ENCODE results near the genes SRGAP2 and PIGR.

DNA sequence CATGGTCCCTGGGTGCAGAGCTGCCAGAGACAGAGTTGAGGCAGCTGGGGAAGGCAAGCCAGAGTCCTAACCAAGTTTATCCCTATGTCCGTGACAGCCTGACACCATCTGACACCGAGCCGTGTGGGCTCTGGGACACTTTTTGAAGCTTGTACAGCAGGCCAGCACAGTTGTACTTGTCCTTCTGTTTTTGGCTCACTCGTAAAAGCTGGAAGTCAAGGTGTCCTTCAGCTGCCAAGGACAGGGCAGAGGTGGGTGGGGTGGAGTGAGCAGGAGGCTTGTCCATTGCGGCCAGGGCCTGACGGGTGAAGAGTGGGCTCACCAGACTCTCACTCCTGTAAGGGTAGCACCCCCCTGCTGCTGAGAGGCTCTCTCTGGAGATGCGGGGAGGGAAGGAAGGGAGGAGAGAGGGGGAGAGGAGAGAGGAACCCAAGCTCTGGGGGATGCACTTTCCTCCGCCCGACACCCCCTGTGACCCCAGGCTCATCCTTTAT is 28.4 kb downstream of the SLC26A9 start:
- PRO-cap, result no peak

GRCh38 chr1:205918723-205919414 is 24.4 kb downstream of the SLC26A9 start:
- PRO-cap, result no peak

DNA sequence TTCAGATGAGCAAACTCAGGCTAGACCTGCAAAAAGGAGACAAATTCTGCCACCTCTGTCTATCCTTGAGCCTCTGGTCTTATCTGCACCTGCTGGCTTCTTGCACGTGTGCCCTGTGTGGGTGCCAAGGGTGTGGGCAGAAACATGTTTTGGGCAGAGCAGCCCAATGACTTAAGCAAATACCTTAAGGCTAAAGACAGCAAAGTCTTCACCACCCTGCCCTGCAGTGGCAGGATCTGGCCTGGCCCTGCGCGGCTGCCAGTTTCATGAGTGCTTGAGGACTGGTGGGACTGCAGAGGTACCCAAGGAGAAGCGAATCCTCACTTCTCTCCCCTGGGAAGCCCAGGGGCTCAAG is 3.7 kb upstream of the SLC26A9 start:
- PRO-cap, result no peak

DNA sequence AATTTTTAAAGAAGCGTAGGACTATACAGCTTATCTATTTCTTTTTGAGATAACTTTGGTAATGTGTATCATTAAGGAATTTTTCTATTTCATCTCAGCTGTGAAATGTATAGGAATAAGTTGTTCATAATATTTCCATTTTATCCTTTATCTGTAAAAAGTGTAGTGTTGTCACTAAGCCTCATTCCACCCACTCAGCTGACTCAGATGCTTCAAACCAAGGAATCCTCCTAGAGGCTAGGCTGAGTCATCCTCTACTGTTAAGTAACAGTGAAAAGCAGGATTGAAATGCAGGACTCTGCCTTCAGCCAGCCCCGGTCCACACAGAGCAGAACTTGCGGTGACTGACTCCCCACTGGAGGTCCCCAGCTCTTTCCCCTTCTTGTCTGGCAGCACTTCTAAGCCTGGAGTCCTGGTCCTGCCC is 1.9 kb downstream of the RAB7B start:
- PRO-cap, result no peak

DNA sequence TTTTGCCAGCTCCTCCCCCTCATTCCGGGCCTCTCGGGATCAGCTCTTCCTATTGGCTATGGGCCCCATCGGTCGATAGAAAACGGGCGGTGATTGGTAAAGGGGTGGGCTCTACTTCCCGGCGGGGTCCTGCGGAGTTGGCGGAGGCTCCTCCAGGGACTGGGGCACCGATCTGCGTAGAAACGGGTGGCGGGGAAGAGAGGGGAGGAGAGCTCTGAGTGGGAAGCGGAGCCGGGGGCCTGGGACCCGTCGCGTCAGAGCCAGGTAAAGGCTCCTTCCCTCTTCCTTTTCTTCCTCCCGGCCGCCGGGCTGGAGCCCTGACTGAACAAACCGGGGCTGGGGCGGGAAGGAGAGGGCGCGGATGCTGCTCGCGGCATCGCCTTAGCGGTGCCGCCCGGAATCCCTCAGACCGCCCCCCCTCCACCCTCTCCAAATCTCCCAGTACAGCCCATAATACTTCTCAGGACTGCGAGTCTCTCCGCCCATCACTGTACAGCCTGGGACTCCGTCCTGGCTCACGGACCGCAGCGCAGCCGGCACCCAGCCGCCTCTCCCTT is at the start of gene SRGAP2:
Gene SRGAP2, plus strand, starts transcription at position 155 of the 557 bp plus-strand sequence.
- PRO-cap, result unidirectional peak, plus-strand start at position 165 of the sequence

DNA sequence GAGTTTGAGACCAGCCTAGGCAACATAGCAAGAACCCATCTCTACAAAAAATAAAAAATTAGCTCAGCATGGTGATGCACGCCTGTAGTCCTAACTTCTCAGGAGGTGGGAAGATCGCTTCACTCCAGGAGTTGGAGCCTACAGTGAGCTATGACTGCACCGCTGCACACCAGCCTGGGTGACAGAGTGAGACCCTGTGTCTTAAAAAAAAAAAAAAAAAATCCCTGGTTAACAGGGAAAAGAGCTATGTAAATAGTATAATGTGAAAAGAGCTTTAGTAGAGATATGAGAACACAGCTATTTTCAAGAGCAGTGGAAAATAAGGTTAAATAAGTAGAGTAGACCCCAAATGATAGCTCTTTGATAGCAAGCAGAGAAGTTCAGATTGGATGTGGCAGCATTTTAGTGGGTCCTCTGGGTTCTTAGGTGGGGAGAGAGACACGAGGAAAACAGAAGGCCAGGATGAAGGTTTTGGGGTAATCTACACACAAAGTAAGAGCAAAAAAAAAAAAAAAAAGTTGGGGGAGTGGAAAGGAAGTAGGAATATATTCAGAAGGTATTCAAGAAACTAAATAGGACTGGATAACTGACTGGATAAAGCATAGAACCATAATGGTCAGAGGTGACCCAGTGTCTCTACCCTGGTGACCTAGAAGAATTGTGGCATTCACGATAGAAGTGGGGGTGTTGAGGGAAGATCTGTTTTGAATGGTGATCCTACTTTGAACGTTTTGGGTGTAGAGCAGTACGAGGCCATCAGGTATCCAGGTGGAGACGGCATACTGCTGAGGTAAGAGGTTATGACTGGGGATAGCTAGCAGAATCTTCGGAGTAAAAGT is 105.8 kb downstream of the SRGAP2 start:
- PRO-cap, result no peak

DNA sequence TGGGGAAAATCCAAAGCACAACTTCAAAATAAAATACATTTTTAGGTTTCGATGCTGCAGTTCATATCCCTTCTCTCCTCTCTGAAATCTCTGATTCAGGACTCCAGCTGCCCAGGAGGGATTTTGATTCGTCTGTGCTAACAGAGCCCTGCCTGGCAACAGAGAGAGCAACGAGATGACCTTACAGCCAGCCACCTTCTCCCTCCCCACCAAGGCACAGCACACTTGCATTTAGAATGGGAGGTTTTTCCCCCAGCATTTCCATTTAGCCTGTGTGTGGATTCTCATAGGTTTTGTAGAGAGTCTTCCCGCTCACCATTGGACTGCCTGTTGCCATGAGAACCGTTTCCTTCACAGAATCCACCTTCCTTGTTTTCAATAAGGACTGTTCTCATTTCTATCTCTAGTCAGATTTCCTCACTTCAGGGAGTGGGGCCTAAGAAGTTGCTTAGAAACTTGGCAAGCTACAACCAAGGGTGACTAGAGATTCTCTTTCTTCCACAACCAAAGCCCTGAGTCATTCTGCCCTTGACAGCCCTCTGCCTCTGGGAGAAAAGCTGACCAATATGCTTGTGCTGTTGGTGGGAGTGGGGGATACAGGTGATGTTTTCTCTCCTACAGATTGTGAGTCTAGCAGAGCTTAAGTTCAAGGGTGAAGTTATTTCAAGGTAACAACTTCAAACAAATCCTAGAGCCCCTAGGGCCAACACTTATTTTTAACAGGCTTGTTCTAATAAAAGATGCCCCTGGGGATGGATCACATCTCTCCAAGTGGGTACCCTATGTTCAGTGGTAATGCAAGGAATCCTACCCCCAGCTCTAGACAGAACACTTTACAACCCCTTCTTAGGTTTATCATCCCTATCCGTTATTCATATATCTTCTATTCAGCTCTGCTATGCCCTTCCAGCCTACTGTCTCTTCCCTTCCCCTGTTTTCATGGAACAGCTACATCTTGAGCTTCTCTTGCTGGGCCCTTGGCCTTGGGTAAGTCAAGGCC is 5.6 kb upstream of the IKBKE start:
- PRO-cap, result no peak

- PRO-cap, result no peak
Measured at GRCh38 chr1:206574997-206575924, 37.0 kb downstream of the EIF2D start.

GRCh38 chr1:206665501-206665929 is 19.2 kb upstream of the MAPKAPK2 start:
- PRO-cap, result no peak

GRCh38 chr1:206685173-206686123 is 743 bp downstream of the MAPKAPK2 start:
- PRO-cap, result bidirectional peak, plus-strand start at chr1:206685625, minus-strand start at chr1:206685614; bidirectional peak, plus-strand start at chr1:206686046, minus-strand start at chr1:206685921

GRCh38 chr1:206734713-206735712 is 35.6 kb upstream of the IL19 start:
- PRO-cap, result no peak

DNA sequence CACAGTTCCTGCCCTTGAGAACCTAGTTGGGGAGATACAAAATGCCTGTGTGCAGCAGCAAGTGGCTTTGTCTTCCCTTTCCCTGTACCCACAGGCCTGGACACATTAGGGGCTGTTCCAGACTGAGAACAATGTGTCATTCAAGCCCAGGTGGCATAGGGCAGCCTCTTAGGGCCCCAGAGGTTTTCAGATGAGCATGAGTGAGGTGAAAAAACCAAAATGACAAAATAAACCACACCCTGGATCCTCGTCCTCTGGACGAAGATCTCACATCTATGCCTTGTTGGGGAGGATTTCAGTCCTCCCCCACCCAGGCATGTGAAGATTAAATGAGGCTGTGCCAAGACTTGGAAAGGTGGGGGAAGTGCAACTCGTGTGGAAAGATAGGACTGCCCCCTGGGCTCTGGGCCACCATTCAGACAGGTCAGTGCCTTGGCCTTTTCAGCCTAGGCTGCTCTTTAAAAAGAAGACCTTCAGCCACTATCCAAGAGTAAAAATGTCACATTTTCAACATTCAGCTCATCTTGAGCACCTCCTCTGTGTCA is 32.8 kb upstream of the IL19 start:
- PRO-cap, result no peak

- PRO-cap, result no peak
Measured at GRCh38 chr1:206890479-206891129, 6.6 kb upstream of the IL24 start.

GRCh38 chr1:206929965-206930827 is 8.5 kb upstream of the FCMR start:
- PRO-cap, result no peak

GRCh38 chr1:206946036-206946755 is at the start of gene PIGR:
TSS of gene PIGR (minus strand) at chr1:206946466.
- PRO-cap, result no peak

DNA sequence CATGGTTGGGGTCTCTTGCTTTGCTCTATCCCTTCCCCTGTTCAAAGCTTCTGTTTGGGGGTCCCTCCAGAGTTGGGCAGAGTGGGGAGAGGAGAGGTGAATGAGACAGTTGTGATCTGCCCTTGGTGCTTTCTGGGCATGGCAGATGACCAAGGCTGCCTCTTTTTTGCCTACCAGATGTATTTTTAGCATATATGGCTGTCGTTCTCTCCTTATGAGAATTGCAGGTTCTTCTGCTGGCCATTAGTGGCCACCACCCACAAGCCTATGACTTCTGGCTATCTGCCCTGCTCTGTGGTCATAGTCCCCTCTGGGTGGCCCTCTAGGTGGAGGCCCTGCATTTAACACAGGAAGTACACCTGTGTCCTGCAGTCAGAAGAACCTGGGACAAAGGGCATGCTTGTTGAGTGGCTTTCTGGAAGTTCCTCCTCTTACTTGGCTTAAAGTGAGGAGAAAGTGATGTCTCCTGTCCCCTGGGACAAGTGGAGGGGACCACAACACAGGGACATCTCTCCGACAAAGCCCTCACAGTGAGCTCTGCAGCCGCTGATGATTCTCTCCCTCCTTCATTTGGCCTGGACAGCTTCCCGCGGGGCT is 6.5 kb downstream of the FCAMR start:
- PRO-cap, result no peak

DNA sequence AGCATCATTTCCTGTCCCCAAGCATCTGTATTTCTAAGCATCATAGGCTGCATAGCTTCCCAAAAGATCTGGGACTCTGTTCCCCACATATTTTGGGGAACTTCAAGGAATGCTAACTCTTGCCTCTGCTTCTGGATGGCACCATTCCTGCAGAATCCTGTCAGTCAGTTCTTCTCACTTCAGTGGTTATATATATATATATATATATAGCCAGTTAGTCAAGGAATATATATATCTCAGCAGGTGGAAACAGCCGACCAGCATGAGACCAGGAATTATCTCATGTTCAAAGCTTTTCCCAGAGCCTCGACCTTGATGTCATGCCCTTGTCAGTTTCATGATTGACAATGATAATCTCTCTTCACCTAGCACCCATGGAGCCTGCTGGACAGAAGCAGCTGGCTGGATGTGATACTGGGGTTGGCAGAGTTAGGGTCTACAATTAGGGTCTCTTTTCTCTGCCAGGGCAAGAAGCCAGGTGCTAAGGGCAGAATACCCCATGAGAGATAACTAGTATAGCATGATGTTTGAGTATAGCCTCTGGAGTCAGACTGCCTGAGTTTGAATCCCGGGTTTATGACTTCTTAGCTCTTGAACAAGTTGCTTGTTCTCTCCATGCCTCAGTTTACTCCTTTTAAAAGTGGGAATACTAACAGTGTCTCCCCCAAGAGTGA is 2.5 kb downstream of the PFKFB2 start:
- PRO-cap, result no peak

- PRO-cap, result no peak
Measured at GRCh38 chr1:207062289-207062823, 9.3 kb downstream of the PFKFB2 start.

DNA sequence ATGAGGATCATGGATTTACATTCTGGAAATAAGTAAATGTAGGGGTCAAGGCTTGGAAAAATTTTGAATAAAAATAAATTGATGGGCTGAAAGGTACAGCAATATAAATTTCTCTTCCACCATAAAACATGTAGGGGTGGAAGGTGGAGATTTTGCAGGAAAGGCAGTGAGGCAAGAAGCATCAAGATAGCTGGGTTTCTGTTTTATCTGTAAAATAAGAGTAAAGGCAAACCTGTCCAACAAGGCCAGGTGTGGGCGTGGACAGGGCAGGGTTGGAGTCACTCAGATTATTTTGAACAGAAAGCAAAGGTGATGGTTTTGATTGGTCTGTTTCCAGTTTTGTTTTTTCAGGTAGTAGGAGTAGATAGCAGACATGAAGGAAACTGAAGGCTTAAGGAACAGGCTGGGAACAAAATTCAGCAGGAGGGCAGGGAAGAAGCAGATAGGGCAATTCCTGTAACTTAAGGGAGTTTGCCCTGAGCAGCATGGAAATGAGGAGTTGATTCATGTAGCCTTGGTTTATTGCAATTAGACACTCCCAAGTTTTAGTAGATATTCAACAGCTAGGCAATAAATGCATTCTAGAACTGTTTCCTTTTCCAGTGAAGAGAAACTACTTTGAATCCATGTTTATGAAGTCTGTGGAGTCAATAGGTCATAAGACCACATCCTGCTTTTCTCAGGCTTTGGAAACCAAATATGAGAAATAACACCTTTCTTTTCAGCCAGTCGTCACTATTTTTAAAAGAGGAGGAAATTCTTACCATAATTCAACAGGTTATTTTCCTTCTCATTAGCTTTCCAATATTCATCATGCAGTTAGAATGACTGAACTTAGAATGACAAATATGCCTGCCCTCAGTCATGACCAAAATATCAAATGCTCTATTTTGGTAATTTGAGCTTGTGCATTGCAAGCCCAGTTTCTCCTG is 38.8 kb upstream of the CD55 start:
- PRO-cap, result no peak

DNA sequence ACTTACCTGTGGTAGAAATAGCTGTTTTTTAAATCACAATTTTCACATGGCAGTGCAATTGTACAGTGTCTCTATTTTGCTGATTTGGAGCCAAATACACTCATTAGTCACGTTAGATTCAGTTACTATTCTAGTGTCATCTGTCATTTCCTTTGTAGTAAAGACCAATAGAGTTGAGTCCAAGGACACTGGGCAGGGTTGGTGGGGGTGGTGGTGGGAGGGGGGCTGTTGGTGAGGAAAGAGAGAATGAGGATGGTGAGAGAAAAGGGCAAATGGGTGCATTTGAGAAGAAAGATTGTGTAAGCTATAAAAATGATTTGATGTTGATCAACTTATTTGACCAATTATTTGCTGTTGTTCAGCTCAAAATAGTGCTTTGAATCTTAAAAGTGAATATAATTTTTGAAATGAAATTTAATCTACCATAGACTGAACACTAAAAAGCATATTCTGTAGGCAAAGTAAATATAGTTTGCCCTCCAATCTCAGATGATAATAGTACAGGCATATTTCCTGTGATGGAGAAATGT is 33.7 kb downstream of the CD55 start:
- PRO-cap, result no peak

All from ReNcell CX (cell line).